SUDHL5 (cell line): ENCODE measurements around the gene RERE.

DNA sequence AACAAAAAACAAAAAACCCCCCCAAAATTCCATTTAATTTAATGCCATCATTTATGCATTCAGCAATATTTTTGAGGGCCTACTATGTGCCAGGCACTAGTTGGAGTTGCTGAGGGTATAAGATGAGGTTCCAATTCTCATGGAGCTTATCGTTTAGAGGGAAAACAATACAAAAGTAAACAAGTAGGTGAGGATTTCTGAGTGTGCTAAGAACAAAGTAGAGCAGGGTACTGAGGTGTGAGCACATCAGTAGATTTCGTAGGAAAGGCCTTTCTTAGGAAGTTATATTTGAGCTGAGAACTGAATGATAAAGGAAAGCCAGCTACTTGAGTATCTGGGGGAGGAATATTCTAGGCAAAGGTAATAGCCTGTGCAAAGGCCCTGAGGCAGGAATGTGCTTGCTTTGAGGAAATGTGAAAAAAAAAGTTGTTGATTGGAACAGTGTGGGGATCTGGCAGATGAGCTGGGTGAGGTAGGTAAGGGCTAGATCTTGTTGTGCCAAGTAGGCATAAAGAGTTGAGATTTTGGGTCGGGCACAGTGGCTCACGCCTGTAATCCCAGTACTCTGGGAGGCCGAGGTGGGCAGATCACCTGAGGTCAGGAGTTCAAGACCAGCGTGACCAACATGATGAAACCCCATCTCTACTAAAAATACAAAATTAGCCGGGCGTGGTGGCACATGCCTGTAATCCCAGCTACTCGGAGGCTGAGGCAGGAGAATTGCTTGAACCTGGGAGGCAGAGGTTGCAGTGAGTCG, 54.3 kb downstream of the CAMTA1 start:
- PRO-cap = no peak

- PRO-cap = no peak
Measured at GRCh38 chr1:6924369-6924660, 139.1 kb downstream of the CAMTA1 start.

DNA sequence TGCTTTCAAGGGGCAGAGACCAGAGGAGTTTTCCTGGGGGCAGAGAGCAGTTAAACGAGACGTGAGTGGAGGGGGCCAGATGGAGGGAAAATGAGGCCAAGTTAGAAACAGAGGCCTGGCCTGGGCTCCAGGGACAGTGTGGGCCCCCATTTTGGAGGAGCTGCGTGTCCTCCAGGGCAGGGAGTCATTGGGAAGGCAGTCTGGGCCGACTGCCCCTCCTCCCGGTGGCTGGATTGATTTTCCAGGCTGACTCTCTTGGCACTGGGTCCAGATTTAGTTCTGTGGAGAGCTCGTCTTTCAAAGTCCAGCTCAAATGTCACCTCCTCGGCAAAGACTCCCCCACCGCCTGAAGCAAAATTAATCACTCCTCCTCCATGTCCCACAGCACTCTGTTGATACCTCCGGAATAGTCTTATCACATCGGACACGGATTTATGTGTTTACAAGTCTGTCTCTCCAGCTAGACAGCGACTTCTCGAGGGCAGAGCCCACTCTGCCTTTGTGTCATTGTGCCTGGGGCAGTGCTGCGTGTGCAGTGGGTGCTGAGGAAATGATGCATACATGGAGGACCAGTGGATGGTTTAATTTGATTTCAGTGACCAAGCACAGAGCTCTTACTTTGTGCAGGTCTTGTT, 175.1 kb downstream of the CAMTA1 start:
- PRO-cap = no peak

DNA sequence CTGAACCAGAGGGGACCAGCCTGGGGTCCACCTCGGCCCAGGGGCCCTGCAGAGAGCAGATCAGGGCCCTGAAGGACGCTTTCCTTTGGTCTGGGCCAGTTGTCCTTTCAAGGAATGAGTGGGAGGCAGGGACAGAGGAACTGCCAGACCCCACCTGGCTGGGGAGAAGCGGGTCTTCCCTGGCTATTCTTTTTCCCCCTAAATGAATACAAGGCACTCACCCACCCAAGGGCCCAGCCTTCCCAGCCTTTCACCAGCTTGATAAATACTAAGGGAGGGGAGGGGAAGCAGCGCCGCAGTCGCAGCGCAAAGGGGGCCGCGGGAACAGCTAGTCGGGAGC, 91.3 kb upstream of the VAMP3 start:
- PRO-cap = no peak

GRCh38 chr1:7770583-7771047, 481 bp upstream of the VAMP3 start:
- PRO-cap = no peak

DNA sequence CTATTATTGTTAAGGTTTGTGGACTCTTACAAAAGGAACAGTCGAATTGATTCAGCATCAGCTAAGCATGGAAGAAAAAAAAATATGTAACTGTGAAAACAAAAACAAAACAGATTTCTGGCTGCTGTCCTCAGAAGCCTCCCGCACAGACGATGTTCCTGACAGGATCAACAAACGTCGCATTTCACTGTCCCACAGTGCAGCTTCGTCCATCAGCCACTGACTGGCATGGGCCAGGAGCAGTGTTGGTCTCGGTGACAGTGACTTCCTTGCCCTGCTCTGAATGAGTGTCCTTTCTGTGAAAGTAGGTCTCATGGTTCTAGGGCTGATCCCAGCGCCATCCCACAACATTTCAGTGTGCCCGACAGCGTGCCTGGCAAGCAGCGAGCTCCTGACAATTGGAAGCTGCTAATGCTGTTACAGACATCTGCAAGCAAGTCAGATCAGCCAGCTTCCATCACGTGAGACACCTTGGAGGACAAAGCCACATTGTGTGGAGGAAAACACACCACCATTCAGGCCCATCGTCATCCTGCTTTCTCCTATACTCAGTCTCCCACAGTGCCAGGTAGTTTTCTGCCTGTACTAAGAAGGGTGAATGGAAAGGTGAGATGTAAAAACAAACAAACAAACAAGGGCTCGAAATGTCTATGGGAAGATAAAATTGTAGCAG, 22.0 kb downstream of the ERRFI1 start:
- PRO-cap = no peak

- PRO-cap = no peak
Measured at GRCh38 chr1:8013071-8013425, 13.1 kb downstream of the ERRFI1 start.

- PRO-cap = no peak
Measured at GRCh38 chr1:8027049-8027831, 1.1 kb upstream of the ERRFI1 start.

DNA sequence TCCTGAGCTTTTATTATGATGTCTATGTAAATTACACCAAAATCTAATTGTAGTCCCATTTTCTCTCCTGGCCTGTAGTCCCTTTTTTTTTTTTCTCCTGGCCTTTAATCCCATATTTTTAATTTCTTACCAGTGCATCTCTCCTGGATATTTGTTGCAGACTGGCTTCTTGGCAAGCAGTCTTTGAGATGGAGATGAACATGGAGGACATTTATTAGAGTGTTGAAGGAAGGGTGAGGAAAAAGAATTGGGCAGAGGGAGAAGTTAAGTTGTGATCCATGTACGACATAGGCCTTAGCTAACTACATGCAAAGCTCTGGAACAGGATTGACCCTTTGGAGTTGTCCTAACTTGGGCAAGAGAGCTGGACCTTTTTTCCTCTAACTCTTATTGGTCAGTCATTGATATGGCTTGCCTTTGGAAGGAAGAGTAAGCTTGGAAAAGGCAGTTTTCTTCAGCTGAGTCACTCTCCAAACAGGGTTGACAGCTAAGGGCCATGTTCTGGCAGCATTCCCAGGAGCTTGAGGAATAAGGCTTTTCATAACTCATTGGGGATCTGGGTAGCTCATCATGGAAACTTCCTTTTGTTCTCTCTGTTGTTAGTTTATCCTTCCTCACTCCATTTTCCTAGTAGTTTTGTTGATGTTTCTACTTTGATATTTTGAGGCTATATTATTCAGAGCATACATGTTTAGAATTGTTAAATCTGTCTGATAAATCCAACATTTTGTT, 14.4 kb upstream of the ERRFI1 start:
- PRO-cap = no peak

- PRO-cap = no peak
Measured at GRCh38 chr1:8076937-8077748, 51.0 kb upstream of the ERRFI1 start.

DNA sequence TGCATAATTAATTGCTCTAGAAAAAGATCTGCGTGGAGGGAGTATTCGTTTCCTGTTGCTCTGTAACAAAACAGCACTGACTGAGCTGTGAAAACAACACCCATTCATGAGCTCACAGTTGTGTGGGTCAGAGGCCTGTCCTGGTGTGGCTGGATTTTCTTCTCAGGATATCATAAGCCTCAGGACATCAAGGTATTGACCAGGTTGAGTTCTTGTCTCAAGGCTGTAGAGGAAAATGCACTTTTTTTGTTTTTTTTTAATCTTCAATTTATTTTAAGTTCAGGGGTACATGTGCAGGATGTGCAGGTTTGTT, 87.2 kb upstream of the ERRFI1 start:
- PRO-cap = no peak

DNA sequence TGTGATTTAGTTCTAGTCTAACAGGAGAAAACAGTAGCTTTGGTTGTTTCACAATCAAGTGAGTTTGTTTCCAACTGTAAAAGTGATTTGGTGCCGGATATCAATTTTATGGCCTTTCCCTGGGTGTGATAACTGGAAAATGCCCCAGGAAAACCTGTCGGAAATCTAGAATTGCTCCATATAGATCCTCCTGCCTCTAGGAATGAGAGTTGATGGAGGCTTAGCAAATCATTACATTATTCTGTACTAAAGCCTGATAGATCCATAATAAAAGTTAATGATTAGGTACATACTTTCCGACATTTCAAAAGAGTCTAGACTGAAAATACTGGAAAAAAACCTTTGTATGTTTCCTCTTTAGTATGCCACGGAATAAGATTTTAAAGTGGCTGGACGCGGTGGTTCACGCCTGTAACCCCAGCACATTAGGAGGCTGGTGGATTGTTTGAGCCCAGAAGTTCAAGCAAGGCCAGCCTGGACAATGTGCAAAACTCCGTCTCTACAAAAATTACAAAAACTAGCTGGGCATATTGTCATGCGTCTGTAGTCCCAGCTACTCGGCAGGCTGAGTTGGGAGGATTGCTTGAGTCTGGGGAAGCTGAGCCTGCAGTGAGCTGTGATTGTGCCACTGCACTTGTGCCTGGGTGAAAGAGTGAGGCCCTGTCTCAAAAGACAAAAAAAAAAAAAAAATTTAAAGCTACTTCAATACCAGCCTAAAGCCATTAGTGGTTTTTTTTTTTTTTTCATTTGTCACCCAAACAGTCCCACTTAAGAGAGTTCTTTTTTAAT, 69.9 kb upstream of the SLC45A1 start:
- PRO-cap = no peak

DNA sequence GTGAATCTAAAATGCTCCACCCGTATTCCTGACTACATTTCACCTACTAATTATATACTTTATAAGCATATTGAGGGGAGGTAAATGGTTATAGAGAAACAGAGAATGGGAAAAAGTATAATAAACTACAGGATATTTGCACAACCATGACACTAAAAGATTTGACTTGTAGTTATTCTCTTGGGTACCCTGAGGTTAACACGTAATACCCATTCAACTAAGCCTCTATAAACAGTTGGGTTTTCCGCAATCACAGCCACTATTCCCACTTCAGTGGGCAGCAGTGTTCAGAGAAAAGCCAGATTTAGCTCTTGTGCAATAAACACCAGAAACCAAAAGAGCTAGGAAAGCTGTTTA, 101.1 kb downstream of the SLC45A1 start:
- PRO-cap = no peak

GRCh38 chr1:8438422-8438841, 120.5 kb downstream of the SLC45A1 start:
- PRO-cap = no peak

GRCh38 chr1:8455583-8456164, 137.8 kb downstream of the SLC45A1 start:
- PRO-cap = no peak

- PRO-cap = no peak
Measured at GRCh38 chr1:8597994-8598722, 219.3 kb downstream of the RERE start.

- PRO-cap = no peak
Measured at GRCh38 chr1:8679285-8679894, 138.1 kb downstream of the RERE start.

DNA sequence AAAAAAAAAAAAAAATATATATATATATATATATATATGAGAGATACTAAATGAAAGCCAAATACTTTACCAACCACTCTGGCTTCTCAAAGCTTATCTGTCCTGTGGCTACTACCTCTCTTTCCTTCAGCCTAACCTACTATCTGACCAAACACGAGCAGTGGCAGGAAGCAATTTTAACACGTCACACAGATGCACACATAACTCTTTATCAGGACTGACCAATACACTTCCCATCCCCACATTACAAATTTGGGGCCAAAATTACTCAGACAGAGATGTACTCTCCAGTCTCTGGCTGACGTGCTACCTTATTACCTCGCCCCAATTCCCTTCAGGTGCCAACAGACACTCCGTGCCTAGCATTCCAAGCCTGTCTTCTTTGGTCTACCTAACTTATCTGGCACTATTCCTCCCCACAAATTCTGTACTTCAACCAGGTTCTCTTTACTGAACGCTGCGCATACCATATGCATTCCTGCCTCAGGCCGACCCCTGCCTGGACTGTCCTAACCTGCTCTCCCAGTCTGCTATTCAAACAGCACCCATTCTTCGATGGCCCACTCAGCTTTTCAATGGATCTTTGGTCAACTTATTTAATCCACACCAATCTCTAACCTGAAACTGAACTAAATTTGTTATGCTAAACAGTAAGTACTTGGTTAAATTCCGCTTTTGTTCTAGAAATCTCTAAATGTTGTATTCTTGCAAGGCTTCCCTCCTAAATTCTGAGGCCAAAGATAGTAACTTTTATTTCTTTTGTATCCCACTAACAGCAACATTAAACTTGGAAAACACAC, 28.0 kb downstream of the RERE start:
- PRO-cap = no peak

DNA sequence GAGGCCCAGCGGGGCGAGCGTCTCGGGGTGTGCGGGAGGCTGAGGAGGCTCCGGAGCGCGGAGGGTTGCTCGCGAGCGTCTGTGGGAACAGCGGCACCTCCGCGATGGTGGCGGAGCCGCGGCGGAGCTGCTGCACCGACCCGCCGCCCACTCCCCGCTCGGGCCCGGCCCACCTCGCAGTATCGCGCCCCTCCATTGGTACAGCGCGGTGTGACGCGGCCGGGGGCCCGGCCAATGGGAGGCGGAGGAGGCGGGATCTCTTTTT, at the start of gene RERE:
RERE (minus strand) TSS at position 81 of the 265 bp plus-strand sequence.
- PRO-cap = bidirectional peak, plus-strand start outside the sequence, minus-strand start at position 106 of the sequence

- PRO-cap = no peak
Measured at GRCh38 chr1:8867893-8868394, 10.5 kb downstream of the ENO1 start.